Jurkat, Clone E6-1 (cell line): ENCODE measurements around the genes KCNQ2, PTK6, RTEL1, SLC2A4RG and SOX18.

GRCh38 chr20:63416464-63417256 lies 55.5 kb upstream of the CHRNA4 start:
- RRBS, result no CpG with 5 or more reads among the region's 38 CpGs

- RRBS, result no CpG with 5 or more reads among the region's 4 CpGs
These were observed 39.9 kb downstream of the KCNQ2 start for GRCh38 chr20:63432592-63432992.

DNA sequence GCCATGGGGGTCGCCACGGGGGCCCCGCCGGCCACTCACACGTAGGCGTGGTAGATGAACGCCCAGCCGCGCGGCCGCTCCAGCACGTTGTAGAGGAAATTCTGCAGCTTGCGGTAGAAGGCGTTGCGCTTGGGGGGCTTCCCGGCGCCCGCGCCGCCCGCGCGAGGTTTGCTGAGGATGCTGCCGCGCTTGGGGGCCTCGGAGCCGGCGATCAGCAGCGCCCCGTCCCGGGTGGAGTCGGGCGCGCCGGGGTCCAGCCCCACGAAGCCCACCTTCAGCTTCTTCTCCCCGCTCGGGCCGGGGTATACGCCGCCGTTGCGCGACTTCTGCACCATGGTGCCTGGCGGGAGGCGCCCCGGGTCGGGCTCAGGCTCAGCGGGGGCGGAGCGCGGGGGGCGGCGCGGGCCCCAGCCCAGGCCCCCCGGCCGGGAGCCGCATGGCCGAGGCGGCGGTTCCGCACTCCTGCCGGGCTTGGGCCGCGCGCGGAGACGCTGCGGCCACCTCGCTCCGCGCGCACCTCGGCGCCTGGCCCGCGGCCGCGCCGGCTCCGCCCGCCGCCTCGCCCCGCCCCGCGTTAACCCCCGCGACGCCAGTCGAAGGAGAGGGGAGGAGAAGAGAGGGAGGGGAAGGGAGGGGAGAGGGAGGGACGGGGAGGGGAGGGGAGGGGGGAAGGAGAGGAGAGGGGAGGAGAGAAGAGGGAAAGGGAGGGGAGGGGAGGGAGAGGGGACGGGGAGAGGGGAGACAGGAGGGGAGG lies at the start of gene KCNQ2:
KCNQ2 (minus strand) TSS at position 527 of the 754 bp plus-strand sequence.
- RRBS, result 3% methylated on average over 61 of the region's 93 CpGs

- RRBS, result no CpG with 5 or more reads among the region's 20 CpGs
These were observed 2.0 kb upstream of the EEF1A2 start for GRCh38 chr20:63500849-63501331.

GRCh38 chr20:63537140-63537628 lies at the start of gene PTK6:
TSS of gene PTK6 (minus strand) at chr20:63537376.
- RRBS, result 49% methylated on average over 5 of the region's 30 CpGs

DNA sequence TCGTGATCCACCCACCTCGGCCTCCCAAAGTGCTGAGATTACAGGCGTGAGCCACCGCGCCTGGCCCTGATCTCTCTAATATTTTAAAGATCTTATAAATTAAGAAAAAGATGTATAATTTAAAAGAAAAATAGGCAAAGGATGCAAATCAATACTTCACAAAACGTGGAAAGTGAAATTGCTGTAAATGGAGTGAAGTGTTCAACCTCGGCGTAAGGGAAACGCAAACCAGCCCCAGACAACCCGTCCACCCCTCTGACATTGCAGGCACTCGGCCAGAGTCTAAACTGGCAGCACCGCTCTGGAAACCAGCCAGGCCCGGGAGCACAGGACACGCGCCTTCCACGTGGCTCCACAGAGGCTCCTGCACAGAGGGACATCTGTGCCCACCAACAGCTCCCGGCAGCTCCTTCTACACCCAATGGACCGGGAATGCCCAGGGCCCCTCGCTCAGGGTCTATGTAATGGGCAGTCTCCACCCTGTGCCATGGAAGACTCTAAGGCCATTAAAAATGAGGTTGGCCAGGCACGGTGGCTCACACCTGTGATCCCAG lies 3.2 kb upstream of the HELZ2 start:
- RRBS, result 74% methylated on average over 5 of the region's 20 CpGs

DNA sequence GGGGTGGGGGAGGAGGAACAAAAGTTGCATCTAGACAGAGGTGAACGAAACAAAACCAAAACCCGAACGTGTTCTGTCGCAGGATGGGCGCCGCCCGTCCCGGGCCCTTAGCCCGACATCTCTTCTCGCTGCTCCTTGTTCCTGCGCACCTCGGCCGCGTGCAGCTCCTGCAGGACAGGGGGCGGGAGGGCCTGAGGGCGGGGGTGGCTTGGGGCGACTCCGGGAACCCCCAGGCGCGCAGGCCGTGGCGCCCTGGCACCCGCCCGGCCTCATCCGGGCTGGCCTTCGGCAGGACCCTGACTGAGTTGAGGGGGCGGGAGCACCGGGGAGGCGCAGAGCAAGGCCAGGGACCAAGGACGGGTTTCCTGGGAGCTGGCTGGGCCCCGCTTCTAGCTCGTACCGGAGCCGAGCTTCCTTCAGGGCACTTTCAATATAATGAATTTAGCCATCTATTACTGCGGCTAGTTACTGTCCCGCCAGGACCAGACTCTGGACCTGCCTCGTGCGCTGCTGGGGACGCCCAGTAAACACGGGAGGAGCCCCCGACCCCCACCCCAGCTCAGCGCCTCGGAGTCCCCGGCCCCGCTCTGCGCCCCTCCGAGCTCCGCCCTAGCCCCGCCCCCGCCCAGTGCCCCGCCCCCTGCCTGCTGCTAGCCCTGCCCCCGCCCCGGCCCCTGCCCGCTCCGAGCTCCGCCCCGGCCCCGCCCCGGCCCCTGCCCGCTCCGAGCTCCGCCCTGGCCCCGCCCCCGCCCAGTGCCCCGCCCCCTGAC lies 11.8 kb downstream of the STMN3 start:
- RRBS, result 56% methylated on average over 26 of the region's 65 CpGs

DNA sequence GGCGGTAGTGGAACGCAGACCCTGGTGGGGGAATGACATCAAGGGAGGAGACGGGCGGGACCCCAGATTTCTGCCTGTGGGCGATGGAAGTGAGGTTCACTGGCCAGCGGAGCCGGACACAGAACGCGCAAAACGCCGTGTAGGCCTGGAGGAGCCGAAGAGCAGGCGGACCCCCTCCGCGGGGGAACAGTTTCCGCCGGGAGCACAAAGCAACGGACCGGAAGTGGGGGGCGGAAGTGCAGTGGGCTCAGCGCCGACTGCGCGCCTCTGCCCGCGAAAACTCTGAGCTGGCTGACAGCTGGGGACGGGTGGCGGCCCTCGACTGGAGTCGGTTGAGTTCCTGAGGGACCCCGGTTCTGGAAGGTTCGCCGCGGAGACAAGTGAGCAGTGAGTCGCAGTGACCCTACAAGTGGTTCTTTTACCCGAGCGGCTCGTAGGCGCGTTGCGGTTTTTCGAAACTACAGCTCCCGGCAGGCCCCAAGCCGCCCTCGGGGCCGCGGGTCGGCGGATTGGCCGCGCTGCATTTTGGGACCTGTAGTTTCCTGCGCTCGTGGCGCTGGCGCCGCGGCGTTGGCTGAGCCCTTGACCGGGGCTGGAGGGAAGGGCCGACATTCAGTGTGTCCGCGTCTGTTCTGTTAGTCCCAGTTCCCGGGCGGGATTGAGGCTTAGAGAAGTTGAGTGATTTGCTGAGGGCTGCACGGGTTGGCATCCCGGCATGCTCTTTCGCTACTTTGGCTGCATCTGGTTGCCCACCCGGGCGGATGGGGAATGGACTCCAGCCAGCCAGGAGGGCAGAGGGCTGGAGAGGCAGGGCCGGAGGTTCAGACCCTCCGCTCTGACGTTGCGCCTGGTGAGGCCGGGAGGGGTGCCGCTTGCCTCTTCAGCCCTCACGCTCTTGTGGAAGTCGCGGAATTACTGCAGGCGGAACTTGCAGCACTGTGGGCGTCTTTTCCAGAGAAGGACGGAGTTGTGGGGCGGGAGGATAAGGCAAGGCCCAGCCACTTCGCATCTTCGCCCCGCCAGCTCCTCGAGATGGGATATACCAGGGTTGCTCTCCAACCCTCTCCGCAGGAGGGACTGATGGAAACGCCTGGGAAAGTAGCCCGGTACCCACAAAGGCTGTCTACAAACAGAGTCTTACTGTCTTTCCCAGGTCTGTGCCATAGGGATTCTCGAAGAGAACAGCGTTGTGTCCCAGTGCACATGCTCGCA lies at the start of gene RTEL1:
RTEL1 (plus strand) TSS at position 233 of the 1,212 bp plus-strand sequence.
- RRBS, result 2% methylated on average over 25 of the region's 92 CpGs

GRCh38 chr20:63687398-63687791 lies 9.1 kb upstream of the TNFRSF6B start:
- RRBS, result 98% methylated on average over 5 of the region's 15 CpGs

- RRBS, result no CpG with 5 or more reads among the region's 12 CpGs
These were observed 3.5 kb upstream of the TNFRSF6B start for GRCh38 chr20:63692969-63693377.

- RRBS, result 94% methylated on average over 5 of the region's 30 CpGs
These were observed 1.0 kb upstream of the TNFRSF6B start for GRCh38 chr20:63695179-63696112.

DNA sequence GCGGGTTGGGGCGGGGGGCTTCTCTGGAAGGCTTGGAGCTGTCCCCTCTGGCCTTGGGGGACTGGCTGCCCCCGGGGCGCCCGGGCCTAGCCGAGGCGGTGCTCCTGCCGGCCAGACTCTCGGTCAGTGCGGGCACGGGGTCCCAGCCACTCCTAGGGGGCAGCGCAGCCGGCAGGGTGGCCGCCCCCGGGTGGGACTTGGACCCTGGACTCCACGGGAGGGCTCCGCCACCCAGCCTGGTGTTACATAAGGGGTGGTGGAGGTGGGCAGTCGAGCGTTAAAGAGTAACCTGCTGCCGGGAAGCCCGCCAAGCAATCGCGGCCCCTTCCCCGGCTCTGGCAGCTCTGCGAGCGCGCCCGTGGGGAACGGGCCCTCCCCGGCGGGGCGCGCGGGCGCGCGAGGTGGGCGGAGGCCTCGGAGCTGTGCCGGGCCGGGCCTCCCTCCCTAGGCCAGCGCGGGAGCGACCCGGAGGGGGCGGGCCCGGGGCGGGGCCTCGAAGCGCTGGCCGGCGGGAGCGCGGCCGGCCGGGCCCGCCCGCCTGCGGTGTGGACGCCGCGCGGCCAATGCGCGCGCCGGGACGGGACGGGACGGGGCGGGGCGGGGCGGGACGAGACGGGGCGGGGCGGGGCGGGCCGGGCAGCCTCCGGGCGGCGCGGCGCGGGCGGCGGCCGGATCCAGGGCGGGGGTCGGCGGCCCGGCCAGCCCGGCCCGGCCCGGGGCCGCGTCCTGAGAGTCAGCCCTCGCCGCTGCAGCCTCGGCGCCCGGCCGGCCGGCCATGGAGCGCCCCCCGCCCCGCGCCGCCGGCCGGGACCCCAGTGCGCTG lies at the start of gene SLC2A4RG:
SLC2A4RG (plus strand) TSS at position 639 of the 823 bp plus-strand sequence.
- RRBS, result 6% methylated on average over 46 of the region's 112 CpGs

GRCh38 chr20:63810738-63811300 lies 20.2 kb downstream of the ZBTB46 start:
- RRBS, result 70% methylated on average over 5 of the region's 23 CpGs

DNA sequence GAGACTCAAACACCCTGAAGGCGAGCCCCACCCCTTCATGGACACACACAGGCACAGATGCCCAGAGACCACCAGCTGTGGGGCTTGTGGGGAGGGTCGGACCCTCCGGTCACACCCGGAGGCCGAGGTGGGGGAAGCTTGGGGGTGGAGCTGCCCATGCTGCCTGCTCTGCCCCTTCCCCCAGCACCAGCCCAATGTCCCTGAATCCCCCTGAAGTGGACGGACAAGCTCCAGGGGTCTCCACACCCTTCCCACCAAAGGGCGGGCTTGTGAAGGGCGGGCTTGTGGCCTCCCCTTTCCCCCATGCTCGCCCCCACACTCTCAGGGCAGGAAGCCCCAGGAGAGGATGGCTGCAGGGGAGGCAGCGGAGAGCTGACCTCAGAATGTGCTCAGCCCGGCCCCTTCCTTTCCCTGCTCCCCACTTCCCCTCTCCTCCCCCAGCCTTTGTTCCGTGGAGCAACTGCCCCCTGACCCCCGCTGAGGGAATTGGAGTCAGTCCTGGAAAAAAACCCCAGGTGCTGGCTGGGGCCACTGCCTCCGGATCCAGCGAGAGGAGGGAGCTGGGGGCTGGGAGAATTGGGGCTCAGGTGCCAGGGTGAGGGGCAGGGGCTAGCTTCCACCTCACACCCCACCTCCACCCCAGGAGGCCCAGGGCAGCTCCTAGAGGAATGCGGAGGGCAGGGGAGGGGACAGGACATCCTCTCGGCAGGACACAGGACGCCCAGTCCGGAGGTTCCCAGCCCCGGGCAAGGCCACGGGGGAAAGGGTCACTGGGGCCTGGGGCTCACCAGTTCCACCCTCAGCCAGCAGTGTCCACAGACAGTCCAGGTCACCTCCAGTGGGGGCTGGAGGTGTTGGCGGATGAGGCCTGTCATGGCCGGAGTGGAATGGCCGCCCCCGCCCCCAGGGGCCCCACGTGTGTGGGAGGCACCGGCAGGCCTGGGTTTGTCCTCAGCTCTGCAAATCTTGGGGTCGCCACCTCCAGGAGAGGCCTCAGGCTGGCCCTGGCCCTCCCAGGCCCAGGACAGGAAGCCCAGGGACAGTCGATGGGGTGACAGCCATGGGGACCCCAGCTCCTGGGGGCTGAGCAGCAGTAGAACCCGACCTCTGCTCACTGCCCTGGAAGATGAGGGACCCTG lies 13.5 kb upstream of the ABHD16B start:
- RRBS, result 67% methylated on average over 6 of the region's 30 CpGs

DNA sequence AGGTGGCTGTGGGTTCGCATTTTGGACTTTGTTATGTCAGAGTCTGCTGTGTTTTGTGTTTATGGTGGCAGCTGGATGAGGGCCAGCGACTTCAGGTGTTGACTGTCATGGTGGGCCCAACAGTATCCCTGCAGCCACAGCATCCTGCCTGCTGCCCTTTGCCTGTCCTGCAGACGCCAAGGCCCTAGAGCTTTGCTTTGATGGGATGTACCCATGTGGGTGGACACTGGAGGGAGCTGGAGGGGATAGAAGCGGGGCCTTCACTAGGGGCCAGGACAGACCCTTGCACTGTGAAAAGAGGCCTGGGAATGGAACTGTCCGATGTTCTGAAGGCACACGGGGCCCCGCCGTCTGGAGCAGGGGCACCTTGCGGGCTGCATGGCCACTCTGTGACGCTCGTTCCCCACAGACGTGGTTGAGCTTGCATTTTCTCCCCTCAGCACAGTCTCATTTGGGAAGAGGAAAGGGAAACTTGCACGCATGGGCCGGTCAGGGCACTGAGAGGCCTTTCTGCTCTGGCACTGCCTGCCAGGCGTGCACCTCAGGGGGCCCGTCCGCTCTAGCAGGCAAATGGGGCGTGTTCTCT lies 13.1 kb upstream of the DNAJC5 start:
- RRBS, result no CpG with 5 or more reads among the region's 18 CpGs

- RRBS, result no CpG with 5 or more reads among the region's 13 CpGs
These were observed 10.4 kb upstream of the DNAJC5 start for GRCh38 chr20:63884518-63884905.

- RRBS, result no CpG with 5 or more reads among the region's 23 CpGs
These were observed 5.7 kb upstream of the DNAJC5 start for GRCh38 chr20:63888852-63889905.

GRCh38 chr20:63901226-63901748 lies 6.4 kb downstream of the DNAJC5 start:
- RRBS, result no CpG with 5 or more reads among the region's 19 CpGs

GRCh38 chr20:64049056-64050159 lies at the start of gene SOX18:
TSS of gene SOX18 (minus strand) at chr20:64049639.
- RRBS, result 45% methylated on average over 58 of the region's 126 CpGs

DNA sequence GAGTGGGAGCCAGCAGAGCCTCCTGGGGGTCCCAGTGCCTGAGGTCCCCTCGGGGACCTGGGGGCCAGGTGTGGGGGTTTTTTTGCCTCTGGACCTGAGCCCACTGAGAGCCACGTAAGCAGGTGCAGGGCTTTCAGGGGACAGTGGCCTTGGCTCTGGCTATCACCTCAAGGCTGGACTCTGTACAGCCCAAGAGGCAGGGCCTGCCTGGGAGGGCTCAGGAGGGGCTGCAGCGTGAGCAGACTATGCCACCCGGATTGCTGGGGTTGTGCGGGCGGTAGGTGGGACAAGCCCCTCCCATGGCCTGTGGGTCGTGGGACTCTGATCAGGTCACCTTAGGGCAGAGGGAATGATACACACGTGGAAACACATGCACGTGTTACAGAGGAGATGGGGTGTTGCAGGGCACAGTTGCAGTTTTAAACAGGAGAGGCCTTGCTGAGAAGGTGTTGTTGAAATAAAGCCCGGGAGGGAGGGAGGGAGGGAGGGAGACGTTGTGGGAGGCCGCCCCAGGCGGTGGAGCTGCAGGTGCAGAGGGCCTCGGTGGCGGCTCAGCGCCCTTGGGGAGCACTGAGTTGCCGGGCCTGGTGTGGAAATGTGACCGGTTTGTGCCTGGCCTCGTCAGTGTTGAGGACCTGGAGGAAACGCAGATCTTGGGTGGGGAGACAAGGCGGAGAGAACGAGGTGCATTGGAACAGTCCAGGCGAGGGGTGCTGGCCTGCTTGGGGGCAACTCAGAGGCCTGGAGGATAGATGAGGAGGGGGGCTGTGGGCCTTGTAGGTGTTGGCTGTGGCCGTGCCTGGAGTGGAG lies 2.3 kb downstream of the TCEA2 start:
- RRBS, result no CpG with 5 or more reads among the region's 24 CpGs